HCT116 (cell line): ENCODE measurements around the genes YKT6 and H2AZ2.

DNA sequence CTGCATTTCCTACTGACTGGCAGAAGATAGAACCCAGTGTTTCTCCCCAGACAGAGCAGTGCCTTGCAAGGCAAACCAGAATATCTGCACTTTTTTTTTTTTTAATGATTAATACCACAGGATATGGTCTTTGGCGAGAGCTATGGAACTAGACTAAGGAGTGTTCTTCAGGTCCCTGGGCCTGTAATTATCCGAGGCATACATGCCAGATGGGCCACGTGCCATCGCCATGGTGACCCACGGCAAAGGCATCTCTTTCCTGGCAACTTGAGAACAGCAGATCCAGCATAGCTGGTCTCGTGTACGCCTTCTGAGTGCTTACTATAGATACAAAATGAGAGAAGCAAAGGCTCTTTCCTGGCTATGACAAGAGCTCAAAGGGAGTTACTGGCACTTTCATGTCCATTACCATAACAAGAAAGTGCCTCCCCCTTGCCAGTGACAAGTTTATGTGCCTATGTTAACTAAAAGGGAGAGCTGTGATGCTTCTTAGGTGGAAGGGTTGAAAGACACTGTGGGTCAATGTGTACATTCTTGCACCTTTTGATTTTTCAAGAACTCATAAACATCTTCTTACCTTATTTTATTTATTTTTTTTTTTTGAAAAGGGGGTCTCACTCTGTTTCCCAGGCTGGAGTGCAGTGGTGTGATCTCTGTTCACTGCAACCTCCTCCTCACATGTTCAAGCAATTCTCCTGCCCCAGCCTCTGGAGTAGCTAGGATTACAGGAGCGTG lies 26.0 kb upstream of the GLI3 start:
- RRBS = no CpG with 5 or more reads among the region's 8 CpGs

- RRBS = 98% methylated on average over 4 of the region's 11 CpGs
Observed at GRCh38 chr7:43114279-43114825, 1.9 kb downstream of the HECW1 start.

GRCh38 chr7:43541229-43541448 lies 41.8 kb upstream of the STK17A start:
- RRBS = no CpG with 5 or more reads among the region's 2 CpGs

DNA sequence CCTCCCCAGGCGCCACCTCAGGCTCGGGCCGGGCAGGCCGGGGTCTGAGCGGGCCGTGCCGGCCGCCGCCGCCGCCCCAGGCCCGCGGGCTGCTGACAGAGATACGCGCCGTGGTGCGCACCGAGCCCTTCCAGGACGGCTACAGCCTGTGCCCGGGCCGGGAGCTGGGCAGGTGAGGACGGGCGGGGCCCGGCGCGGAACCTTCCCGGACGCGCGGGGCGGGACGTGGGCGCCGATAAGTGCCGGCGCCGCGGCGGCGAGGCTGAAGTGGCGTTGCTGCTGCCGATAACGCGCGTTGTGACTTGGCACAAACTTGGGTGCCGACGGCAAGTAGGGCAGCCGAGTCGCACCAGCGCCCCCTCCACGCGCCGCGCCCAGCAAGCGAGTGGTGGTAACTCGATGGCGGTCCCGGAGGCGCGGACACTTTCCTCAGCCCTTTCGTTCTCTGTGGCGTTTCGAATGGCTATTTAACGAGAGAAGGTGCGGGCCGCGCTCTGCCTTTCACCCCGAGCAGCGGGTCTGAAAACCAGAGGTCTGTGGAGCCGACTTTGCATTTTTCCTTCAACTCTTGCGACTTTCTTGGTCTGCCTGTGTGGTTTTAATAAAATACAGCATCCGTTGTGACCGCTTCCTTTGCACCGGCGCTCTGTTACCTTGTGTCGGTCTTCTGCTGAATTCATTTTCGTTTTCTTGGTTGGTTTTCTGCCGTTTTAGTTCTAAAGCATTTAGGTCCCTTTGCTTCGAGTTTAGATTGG lies 547 bp downstream of the STK17A start:
- RRBS = under 1% methylated on average over 16 of the region's 79 CpGs

- RRBS = no CpG with 5 or more reads among the region's 1 CpG
Observed at GRCh38 chr7:43692499-43693085, 36.7 kb downstream of the COA1 start.

DNA sequence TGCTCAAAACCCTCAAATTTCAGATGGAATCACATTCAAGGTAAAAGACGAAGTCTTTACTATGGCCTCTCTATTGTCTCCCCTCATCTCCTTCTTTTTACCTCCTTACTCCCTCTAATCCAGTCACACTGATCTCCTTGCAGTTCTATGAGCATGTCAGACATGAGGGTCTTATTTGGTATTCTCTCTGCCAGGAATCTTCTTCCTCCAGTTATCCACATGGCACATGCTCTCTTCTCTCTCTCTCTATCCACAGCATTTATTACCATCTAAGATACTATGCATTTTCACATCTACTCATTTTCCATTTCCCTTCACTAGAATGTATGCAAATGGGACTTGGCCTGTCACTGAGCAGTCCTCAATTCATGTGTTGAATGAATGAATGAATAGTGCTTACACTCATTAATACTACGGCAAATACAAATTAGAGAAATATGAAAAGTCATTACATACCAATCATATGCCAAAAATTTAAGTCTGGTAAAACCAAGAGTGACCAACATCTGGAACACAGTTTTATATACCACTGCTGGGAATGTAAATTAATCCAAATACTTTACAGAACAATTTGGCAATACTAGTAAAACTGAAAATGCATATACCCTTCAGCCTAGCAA lies 34.0 kb downstream of the COA1 start:
- RRBS = no CpG with 5 or more reads among the region's 2 CpGs

DNA sequence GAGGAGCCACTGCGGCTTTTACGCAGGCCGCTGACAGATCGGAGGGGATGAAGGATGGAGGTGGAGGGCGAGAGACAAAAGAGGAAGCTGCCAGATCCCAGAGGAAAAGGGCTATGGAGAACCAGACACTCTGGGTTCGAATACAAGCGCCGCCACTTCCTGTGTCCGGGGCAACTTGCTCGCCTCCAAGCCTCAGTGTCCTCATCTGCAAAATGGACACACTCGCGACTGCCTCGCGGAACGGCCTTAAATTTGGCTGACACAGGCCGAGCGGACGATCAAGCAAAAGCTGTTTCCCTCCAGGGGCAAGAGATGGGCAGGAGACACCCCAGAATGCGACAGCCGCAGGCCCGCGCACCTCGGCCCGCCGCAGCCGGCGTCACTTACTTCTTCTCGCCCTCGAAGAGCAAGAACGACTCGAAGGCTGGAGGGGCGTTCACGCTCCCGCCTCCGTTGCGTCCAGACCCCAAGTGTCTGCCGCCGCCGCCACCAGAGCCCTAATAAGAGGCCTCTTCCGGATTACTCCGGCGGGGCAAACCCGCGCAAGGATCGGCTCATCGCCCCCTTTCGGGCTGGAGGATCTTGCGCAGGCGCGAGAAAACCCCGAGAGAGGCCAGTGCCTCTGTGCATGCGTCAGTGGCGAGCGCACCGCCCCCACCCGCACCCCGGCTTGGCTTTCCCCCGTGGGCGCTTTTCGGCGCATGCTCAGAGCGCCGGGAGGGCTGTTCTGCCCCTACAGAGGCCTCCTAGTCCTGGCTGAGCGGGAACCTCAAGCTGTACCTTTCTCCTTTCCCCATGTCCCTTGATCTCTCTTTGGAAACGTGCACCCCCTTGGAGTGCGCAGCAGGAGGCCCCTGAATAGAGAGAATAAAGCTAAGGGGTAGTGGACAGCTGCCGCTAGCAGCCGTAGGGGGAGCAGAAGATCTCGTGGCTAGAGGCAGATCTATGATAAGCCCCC lies 21.3 kb downstream of the SPDYE1 start:
- RRBS = 2% methylated on average over 5 of the region's 69 CpGs

- RRBS = no CpG with 5 or more reads among the region's 5 CpGs
Observed at GRCh38 chr7:44143838-44144433, 2.8 kb upstream of the MYL7 start.

GRCh38 chr7:44200732-44201432 lies at the start of gene YKT6:
TSS of gene YKT6 (plus strand) at chr7:44200978.
- RRBS = 3% methylated on average over 4 of the region's 56 CpGs

DNA sequence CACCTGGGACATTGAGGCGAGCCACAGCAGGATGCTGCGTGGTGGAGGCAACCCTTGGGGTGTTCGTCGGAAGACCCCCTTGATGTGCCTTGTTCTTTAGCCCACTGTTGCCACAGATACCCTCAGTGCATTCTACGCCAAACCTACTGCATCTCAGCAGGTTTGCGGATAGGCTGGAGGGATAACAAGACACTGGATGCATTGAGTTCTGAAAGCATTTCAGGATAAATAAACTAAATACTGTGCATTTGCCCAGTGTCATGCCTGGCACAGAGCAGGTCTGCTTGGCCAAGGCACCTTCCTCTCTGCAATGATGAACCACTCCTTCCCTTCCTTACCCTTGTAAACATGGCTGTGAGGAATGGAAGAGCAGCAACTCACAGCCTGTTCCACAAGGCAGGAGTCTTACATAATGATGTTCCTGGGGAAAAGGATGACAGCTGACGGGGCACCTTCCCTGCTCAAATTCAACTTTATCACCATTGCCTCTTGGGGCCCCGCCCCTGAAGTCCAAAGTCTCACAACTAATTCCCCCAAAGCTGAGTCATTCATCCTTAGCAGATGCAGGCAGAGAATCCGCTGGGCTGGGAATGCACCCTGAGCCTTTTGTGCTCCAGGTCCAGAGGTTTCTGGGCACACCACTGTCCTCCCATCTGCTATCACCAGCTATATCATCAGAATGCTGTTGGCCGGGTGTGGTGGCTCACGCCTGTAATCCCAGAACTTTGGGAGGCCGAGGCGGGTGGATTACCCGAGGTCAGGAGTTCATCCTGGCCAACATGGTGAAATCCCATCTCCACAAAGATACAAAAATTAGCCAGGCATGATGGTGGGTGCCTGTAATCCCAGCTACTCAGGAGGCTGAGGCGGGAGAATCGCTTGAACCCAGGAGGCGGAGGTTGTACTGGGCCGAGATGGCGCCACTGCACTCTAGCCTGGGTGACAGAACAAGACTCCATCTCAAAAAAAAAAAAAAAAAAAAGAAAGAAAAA lies 11.5 kb downstream of the DDX56 start:
- RRBS = no CpG with 5 or more reads among the region's 19 CpGs

GRCh38 chr7:44615038-44615564 lies 8.7 kb downstream of the OGDH start:
- RRBS = no CpG with 5 or more reads among the region's 3 CpGs

GRCh38 chr7:44759953-44760850 lies 11.6 kb downstream of the ZMIZ2 start:
- RRBS = 100% methylated on average over 2 of the region's 22 CpGs

DNA sequence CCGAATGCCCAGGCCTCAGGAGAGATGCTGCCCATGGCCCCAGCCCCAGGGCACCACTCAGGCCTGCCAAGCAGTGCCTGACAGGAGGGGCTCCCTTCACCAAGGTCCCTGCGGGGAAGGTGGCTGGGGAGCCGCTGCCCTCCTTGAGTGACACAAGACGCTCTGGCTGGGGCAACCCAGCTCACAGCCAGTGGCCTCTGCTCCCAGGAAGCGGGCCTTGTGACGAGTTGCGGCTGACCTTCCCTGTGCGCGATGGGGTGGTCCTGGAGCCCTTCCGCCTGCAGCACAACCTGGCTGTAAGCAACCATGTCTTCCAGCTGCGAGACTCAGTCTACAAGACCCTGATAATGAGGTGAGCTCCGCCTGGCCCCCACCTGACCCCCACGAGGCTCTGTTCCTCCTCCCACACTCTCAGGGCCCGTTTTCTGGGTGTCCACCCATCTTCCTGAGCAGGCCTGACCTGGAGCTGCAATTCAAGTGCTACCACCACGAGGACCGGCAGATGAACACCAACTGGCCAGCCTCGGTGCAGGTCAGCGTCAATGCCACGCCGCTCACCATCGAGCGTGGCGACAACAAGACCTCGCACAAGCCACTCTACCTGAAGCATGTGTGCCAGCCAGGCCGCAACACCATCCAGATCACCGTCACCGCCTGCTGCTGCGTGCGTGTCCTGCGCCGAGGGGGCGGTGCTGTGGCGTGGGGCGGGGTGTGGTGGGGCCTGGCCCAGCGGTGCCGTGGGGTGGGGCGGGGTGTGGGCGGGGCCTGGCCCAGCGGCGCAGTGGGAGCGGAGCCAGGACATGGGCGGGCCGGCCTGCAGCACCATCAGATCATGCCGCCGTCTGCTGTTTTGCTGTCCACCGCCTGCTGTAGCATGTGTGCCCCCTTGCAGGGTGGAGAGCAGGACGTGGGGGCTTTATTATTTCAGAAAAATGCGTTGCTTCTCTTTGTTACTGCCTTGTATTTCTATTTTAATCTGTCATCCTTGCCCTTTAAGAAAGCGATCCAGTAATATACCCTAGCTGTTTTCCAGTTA lies 12.9 kb downstream of the ZMIZ2 start:
- RRBS = no CpG with 5 or more reads among the region's 49 CpGs

DNA sequence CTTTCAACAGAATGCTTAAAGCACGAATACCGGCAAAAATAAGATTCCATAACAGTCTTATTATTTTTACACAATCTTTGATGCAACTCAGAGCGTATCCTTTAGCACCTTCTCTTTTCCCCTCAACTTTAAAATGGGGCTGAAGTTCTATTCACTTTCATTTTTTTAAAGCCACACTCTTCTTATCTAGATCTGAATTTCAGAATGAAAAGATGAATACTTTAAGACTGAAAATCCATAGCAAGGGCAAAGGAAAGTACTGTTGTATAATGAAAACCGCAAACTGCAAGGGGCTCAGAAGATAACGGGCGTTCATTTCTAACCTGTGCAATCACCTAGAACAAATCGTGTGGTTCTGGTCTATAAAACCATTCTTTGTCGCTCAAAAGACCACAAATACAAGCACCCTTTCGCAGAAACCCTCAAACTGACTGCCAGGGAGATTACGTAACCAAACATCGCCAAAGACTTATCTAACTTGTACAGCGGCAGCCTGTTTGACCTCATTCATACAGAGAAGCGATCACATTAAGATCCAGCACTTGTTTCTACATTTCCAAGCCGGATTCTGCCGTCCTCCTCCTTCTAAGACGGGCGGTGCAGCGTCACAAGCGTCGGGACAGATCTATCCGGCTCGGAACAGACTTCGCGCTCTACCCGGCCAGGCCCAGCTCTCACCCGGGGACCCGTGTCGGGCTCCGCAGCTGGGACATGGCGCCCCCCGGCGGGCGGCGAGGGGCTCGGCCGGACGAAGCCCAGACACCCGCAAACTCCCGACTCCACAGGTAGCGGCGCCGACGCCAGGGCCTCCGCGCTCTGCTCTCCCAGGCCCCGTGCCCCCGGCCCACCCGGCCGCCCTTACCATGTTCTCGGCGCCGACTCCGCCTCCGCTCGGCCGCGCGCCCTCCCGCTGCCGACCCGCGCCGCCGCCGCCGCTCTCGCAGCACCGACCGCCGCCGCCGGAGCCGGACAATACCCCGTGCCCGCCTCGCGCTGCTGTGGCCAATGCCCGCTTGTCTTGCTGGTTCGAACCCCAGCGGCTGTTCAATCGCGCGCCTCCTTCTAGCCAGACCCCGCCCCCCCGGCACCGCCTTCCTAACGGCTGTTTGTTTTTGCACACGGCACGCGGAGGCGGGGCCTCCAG lies at the start of gene H2AZ2:
H2AZ2 (minus strand) TSS at position 981 of the 1,144 bp plus-strand sequence.
- RRBS = 1% methylated on average over 22 of the region's 91 CpGs

- RRBS = no CpG with 5 or more reads among the region's 6 CpGs
Observed at GRCh38 chr7:44876189-44877347, 8.8 kb downstream of the PURB start.

DNA sequence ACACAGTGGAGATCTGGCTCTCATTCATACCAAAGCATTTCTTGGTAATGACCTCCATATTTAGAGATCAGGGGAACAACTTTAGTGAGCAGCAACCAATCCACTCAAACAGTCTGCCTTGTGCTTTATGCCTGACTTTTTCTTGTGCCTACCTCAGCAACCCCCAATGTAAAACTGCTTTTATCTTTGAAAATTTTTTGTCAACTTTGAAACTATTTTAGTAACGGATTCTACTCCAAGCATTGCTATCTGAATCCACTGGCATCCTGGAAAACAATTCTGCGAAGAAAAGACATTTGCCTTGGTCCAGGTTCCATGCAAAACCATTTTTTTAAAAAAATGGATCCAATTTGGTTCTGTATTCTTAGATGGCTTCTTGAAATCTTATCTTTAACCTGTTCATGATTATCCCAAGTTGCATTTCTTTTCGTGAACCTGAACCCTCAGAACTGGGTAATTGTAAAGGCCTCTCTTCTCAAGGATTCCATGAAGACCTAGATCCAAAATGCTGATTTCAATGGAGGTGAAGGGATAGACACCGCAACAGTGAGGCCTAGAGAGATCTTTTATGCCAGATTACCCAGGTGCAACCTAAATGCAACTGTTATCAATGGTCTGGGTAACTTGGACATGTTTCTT lies 1.8 kb downstream of the PURB start:
- RRBS = no CpG with 5 or more reads among the region's 4 CpGs

DNA sequence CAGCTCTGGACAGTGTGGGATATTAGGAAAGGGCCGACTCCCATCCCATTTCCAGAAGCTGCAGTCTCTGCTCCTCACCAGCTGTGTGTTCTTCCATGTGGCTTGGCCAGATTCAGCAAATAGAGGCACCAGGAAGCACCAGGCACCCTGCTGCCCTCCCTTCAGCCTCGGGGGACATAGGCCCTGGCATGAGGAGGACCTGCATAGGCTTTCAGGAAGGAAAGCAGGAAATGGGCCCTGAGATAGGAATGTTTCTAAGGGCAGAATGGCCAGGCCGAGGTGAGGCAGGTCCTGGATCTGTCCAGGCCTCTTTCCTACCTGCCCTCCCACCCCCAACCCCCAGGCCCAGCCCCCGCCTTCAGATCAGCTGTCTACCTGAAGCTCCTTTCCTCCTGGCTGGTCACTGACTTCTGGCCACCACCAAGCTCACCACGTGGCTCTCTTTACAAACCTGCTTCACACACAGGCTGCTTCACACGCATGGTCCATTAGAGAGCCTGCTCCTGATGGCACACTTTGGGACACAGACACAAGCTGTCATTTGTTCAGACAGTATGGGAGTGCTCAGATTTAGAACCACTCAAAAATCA lies 27.6 kb upstream of the PURB start:
- RRBS = no CpG with 5 or more reads among the region's 6 CpGs

GRCh38 chr7:44980596-44981503 lies 2.0 kb upstream of the MYO1G start:
- RRBS = no CpG with 5 or more reads among the region's 12 CpGs

DNA sequence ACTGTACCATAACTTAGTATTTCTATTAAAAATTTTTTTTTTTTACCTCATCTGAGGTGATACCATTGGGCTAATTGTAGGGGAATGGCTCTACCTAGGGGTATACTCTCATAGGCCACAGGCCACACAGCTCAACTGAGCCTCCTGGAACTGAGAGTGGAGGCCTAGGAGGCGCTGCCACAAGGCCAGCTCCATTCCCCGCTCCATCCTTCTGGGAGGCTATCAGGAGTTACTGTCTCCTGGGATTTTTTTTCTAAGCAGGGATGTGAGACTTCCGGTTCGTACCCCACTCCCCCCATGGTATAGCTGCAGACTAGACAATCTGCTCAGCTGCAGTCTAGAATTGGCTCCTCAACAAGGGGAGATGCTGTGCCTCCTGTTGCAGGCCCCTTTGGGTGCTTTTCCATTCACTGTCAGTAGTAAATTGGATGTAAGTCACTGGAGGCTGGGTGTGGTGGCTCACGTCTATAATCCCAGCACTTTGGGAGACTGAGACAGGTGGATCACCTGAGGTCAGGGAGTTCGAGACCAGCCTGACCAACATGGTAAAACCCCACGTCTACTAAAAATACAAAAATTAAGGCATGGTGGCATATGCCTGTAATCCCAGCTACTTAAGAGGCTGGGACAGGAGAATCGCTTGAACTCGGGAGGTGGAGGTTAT lies 2.8 kb upstream of the MYO1G start:
- RRBS = no CpG with 5 or more reads among the region's 9 CpGs